Measurements from ENCODE around the gene PDE6C.

DNA sequence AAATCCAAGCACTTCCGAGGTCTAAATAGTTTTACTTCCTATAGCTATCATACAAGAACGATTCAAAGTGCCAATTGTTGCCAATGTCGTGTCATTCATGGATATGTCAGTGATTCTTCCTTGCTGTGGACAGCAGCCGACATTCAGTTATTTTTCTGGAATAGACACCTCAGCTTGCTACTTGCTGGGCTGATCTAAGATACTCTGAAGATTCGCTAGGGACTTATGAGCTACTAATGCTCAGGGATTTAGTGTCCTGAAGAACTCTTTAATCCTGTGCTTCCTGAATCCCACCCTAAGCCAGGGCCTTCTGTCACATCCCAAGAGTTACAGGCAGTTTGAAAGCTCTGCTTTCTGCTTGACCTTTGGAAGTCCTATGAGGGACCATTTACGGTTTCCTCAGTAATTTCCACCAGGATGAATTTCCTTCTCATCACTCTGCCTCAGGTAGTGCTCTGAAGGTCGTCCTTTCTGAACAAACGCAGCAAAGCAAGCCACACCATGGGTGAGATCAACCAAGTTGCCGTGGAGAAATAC is at the start of gene PDE6C:
TSS of gene PDE6C (plus strand) at position 313 of the 537 bp plus-strand sequence.
- PRO-cap: no peak

- PRO-cap: no peak
These were observed 1.9 kb downstream of the PLCE1 start for GRCh38 chr10:93995690-93995990.

- PRO-cap: no peak
These were observed 110.3 kb downstream of the NOC3L start for GRCh38 chr10:94252210-94253005.

DNA sequence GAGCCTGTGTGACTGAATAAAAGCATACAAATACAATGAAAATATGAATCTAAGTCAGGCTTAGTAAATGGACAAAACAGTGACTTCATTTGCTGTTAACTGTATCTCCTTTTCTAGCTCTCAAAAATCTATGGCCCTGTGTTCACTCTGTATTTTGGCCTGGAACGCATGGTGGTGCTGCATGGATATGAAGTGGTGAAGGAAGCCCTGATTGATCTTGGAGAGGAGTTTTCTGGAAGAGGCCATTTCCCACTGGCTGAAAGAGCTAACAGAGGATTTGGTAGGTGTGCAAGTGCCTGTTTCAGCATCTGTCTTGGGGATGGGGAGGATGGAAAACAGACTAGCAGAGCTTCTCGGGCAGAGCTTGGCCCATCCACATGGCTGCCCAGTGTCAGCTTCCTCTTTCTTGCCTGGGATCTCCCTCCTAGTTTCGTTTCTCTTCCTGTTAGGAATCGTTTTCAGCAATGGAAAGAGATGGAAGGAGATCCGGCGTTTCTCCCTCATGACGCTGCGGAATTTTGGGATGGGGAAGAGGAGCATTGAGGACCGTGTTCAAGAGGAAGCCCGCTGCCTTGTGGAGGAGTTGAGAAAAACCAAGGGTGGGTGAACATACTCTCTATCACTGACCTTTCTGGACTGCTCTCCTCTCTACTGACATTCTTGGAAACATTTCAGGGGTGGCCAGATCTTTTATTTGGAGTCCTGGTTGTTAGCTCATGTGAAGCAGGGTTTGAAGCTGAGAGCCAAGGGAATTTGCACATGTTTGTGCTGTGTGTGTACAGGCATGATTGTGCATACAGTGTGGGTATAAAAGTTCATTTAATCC is 12.7 kb downstream of the CYP2C19 start:
- PRO-cap: no peak

DNA sequence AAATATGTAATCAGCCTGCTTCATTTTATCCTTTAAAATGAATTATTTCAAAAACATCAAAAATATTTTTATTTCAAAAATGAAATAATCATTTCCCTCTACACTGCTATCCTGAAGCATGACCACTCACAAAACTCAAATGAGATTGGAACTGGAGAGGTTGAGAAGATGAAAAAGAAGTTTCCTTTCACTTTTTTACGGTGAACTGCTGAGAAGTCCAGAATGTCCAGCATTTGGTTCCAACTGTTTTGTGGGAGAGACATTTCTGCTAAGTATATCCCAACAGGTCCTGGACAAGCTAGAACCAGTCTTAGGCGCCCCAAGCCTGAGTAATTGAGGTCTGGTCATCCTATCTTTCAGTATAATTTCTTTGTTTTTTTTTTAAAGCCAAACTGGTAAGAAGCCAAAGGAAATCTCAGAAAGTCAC is 15.3 kb downstream of the PDLIM1 start:
- PRO-cap: no peak

- PRO-cap: no peak
These were observed 3.4 kb downstream of the PDLIM1 start for GRCh38 chr10:95287231-95288064.

- PRO-cap: no peak
These were observed 781 bp downstream of the PDLIM1 start for GRCh38 chr10:95290056-95290387.

GRCh38 chr10:95313846-95315128 is 23.5 kb upstream of the PDLIM1 start:
- PRO-cap: no peak

- PRO-cap: no peak
These were observed 52.8 kb upstream of the PDLIM1 start for GRCh38 chr10:95343580-95343945.

DNA sequence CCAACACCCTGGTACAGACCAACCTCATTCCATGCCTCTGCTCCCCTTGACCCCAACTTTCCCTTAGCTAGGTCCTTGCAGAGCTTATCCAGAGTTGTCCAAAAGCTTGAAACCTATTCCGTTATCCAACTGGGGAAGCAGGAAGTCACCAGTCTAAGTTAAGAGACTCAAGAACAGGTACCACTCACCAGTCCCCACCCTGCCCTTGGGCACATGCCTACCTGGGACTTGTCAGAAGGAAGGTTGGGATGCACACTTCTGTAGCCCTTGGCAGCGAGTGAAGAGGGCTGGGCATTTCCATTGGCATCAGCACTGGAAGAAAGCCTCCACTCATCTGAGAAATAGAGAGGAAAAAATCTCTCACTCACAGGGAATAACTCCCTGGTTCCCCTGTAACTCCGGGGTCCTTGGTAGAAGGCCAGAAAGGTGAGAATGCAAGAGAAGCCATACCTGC is 131.0 kb upstream of the PDLIM1 start:
- PRO-cap: no peak

DNA sequence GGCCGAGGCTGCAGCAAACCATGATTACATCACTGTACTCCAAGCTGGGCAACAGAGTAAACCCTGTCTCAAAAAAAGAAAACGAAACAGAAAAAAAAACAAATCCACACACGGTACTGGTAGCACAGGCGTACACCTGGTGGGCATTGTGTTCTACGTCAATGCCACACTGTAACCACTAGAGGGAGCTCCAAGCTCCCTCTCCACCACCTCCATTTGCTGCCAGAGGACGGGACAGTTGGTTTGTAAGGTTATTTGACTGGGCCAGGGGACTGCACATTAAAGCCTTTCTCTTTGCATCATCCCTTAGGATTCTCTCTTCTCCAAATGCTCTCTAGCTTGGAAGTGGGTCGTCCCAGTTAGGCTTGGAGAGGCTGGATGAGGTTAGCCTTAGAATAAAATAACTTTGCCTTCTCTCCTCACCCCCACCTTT is 130.8 kb downstream of the SORBS1 start:
- PRO-cap: no peak

- PRO-cap: no peak
These were observed 120.3 kb downstream of the SORBS1 start for GRCh38 chr10:95440682-95441443.

DNA sequence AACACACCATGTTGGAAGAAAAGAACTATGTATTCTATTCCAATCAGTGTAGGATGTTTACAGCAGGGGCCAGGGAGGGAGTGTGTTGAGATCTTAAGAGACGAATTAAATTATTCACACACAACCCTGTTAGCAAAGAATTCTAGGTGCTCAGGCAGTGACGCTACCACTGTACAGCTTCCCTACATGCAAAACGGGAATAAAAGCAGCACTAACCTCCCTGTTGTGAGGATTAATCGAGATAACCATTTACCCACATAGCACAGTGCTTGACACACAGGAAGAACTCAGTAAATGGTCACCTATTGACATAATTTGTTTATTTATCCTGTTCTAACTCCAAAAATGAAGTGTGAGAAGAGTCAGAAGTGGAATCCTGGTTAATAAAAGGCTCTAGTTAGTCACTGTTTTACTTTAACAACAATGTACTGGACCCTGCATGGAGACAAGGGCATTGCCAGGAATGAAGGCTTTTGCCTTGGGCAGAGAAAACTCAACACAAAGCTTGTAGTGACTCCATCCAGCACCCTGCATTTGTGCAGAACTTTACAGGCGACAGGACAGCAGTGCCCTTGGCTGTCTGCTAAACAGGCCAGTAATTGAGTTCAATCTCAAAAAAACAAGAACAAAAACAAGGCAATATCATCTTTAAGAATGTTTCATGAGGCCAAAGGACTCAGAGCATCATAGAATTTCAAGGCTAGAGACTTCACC is 103.8 kb downstream of the SORBS1 start:
- PRO-cap: no peak

DNA sequence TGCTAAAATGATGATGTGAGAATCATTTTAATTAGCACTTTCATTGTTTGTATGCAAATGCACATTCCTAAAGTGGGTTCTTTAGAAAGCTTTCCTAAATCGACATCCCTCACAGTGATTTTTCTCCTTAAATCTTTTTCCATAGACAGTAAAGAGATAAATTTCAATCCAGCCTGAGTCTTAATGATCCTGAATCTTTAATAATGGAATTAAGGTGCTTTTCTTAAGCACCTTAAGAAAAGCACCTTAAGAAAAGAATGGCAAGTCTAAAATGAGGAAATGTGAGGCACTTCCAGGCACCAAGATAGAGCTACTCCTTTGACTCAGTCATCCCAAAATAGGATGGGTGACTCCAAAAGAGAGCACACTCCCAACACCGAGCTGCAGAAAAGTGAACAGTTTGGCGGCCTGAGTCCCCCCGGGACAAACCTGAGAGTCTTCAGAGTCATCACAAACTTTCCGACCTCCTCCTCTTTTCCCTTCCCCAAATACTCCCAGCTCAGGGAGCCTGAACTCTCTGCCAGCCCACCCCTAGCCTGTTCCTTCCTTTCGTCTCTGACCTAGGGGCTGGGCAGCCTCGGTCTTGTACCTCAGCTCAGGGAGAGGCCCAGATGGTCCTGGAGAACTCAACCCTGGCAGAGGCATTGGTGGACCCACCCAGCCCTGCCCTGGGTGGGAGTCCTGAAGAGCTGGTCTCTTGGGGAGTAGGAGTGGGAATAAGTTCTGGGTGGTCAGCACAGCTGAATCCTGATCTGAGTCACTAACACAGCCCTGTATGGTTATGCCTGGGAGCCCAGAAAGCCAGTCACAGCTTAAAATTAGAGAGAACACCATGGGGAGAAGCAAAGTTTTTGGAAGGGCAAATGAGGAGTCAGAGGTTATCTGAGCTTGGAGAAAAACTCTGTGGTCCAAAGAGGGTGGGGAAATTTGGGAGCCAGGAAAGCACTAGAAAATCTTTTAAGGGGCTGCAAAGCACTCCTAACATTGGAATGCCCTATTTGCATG is 84.2 kb downstream of the SORBS1 start:
- PRO-cap: no peak

DNA sequence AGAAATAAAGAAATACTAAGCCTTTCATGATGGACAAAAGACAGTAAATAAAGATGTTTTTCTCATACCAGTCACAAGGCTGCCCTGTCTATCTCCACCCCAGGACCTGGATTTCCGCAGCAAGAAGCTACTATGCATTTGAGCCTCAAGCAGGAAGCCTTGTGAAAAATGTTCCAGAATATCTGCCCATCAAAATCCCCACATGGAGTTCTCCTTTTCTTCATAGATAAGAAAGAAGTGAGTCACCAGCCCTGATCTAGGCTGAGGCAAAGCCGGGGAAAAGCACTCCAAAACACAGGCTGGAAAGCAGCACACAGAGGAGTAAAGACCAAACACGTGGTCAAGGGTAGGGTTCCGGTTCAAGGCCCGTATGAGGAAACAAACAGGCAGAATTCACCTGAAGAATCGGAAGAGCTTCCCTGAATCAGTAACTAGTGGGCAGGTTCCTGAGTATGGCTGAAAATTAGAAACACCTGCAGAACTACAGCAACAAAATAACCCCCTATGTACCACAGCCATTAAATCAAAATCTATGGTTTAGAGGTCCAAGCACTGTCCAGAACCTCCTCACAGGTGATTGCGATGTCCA is 67.8 kb downstream of the SORBS1 start:
- PRO-cap: no peak

DNA sequence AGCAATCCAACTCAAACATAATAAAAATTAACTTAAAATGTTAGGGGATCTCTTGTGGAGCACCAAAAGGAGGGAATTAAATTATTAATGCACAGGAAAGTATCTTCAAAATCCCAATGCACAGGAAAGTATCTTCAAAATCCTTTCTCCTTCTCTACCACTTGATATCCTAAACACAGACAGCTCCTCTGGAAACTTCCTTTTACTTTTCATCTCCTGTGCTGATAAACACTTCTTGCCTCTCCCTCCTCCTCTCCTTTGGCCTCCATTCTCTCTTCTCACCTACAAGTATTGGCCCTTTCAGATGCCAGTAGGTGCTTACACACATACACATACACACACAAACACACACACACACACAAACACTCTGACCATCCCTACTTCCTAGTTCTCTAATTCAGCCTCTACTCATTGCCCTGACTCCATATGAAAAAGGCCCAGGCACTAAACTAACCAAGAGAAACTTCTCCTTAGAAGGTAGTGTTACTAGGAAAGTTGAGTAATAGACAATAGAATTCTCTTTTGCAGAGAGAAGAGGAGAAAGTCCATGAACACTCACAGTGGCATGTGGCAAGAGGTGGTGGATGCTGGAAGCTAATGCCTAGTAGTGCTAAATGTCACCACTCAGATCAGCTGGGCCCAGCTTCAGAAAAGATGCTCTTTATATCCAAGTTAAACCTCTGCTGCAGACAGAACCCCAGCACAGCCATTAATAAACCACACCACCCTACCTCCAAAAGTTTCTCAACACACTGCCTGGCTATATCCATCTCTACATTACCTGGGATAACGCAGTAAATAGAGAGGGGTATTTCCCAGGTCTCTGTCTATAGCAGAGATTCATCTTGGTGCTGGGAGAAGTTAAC is 58.3 kb downstream of the SORBS1 start:
- PRO-cap: no peak

DNA sequence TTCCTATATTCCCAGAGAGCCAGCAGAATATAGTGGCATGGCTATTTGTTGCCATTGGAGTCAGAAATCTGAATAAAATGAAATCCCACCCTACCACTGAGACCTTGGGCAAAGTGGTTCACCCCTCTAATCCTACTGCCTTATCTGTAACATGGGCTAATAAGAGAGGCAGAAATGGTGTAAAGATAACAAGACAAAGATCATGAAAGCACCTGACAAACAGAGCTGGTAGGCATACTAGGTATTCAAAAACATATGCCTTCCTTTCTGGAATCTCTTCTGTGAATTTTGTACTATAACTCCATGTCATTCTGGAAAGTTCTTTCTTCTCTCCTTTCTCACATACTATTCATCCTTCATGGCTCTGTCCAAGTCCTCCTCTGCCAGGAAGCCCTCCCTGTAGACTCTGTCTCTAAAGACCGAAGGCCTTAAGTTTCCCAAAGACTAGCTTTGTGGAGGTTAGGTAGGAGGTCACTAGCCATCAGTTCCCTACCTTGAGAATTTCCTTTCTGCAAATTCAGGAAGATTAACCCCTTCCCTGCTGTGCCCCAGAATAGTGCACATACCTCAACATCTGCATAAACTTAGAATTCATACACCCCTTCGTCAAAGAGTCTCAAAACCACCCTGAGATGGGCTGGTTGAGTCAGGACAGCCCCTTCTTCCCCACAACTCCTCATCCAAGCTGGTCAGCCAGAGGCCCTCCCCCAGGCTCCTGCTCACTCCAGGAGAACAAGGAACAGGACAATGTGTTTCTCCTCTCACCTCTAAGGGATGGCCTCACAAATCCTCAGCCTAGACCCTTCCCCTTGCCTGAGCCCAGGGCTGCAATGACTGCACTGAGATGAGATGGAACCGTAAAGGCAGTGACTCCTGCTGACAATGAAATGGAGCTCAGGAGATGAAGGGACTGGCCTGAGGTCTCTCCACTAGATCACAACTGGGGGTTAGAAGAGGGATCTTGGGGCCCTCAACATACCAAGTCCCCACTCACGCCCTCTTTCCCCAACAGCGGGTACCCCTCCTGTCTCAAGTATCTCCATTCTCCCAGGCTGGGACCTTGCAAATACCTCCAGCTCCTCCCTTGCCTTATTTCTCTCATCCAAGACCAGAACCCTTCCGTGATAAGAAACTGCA is 20.5 kb downstream of the SORBS1 start:
- PRO-cap: no peak

DNA sequence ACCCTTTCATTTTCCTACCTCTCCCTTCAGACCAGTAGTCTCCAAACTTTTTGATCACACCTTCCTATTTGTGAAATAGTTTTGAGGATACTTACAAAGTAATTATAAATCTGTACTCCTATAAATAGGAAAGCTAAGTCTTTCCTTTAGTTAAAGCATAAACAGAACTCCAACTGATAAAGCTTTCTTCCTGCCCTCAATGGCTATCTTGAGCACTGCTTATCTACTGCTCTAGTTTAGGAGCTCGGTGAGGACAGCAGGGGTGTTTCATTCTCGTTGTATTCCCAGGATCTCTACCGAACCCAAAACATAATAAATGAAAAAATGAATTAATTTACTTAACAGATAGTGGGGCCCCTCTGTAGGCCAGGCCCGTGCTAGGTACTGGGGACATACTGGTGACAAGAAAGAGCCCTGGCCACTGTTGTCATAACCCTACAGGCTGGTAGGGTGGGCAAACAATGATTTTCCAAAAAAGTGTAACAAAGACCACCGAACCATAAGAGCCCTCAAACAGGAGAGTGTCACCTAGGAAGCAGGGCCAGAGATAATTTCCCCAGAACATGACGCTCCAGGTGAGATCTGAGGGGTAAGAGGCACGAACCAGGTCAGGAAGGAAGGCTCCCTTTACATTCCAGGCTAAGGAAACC is 17.6 kb downstream of the SORBS1 start:
- PRO-cap: no peak

DNA sequence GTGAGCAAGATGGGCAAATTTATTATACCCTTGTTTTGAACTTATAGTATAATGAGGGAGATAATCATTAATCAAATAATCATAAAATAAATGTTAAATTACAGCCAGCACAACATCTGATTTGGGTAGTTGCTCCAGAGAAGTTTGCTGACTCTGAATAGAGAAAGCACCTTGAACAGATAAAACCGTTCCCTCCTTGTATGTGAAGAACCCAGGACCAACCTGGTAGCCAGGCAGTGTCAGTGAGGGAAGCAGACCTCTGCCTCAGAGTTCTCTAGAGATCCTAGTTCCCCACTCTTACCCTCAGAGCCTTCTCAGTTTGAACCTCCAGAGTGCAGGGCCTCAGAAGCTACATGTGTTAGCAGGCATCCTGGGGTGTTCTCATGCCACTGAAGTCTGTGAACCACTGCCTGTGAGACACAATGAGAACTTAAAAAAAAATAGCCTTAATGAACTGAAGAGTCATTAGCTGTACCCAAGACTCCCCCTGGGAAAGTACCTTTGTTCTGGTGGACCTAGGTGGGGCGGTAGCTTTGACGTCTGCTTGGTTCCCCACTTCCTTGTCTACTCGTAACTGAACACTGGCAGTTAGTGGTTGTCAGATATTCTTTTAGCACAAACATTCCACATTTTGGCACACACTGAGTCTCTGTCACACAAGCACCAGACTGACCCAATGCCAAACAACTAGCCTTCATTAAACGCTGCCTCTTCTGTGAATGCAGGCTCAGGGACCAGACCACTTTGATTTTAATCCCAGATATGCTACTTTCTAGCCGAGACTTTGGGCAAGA is 75.6 kb upstream of the CC2D2B start:
- PRO-cap: unidirectional peak, minus-strand start at position 224 of the sequence; bidirectional peak, plus-strand start at position 622 of the sequence, minus-strand start at position 576 of the sequence

- PRO-cap: no peak
These were observed 41.6 kb downstream of the BLNK start for GRCh38 chr10:96229550-96230344.

All from SP-49 (cell line).